Temporal lobe (tissue), 2 donors: ENCODE measurements around the genes CUTC and BLOC1S2.

GRCh38 chr10:98445857-98446408, 802 bp downstream of the HPS1 start:
- RAMPAGE, long total RNA: no peak

DNA sequence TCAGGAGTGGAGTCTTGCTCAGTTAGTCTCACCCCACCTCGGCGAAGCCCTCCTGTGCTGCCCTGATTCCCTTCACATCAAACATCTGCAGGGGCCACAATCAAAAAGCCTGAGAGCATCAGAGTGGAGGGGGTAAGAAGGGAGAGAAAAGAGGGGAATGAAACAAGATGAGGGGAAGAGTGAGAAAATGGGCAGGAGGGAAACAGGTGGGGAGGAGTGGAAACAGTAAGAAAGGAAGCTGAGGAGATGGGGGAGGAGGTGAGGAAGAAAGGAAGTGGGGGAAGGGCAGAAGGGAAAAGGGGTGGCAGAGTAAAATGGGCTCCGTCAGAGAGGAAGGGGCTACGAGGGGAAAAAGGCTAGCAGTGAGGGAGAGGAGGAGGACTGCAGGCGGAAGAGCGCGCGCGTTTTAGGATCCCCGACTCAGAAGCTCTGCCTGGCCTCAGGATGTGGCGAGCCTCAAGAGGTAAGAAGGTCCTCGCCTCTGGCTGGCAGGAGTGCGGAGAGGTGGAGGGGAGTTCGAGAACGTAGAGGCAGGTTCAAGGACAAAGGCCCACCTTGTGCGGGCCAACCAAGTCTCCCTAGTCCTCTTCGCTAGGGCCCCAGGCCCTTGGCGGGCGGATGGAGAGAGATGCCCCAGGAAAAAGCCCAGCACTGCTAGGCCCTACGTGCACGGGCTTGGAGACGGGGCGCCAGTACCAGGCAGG, 5.8 kb upstream of the NKX2-3 start:
- RAMPAGE, long total RNA: no peak

DNA sequence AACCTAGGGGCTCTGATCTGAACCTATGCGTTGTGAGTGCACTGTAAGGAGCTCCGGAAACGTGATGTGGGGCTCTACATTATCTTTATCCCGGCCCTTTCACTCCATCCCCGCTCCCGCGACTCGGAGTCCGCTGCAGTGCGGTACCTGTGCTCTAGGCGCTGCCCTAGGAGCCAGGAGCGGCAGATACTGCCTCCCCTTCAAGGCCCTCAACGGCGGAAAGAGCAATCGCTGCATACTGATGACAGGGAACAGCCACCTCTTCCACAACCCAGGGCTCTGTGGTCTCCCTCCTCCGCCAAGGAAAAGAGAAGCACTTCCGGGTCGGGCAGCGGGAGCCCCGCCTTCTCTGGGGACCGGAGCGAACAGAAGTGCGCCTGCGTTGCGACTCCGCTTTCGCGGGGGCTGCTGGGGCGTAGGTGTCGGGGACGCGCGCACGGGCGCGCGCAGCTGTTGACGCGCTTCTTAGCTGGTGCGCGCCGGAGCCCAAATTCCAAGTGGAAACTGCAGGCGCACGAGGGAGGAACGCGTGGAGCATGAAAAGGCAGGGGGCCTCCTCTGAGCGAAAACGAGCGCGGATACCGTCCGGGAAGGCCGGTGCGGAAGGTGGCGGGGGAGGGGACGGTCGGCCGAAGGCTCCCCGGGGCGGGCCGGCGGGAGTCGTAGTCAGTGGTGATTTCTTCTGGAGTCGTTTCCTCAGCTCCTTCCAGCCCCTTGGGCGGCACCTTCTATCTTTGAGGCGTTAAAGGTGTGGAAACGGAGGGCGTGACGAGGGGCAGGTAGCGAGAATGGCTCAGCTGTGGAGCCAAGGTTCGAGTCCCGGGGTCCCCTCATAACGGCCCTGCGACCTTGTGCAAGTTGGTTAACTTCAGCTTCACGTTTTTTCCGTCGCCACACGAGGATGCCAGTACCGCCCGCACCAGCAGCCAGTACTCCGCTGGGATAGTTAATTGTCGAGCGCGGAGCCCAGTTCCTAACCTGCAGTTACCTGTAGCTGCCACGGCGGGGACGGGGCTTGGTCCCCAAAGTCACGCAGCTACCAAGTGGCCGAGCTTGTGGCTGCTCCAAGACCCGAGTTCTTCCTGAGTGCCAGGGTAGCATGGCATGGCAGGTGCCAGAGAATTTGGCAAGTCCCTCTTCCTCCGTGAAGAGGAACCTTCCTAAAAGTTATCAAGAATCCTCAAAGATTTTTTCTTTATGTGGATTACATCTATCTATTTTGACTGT, at the start of gene CUTC:
TSS of gene CUTC (plus strand) at position 422 of the 1,227 bp plus-strand sequence.
- RAMPAGE, long total RNA: no peak

- RAMPAGE, long total RNA: no peak
Observed at GRCh38 chr10:99733845-99734067, 1.7 kb downstream of the CUTC start.

GRCh38 chr10:99924980-99925372, 84.8 kb downstream of the DNMBP start:
- RAMPAGE, long total RNA: no peak

DNA sequence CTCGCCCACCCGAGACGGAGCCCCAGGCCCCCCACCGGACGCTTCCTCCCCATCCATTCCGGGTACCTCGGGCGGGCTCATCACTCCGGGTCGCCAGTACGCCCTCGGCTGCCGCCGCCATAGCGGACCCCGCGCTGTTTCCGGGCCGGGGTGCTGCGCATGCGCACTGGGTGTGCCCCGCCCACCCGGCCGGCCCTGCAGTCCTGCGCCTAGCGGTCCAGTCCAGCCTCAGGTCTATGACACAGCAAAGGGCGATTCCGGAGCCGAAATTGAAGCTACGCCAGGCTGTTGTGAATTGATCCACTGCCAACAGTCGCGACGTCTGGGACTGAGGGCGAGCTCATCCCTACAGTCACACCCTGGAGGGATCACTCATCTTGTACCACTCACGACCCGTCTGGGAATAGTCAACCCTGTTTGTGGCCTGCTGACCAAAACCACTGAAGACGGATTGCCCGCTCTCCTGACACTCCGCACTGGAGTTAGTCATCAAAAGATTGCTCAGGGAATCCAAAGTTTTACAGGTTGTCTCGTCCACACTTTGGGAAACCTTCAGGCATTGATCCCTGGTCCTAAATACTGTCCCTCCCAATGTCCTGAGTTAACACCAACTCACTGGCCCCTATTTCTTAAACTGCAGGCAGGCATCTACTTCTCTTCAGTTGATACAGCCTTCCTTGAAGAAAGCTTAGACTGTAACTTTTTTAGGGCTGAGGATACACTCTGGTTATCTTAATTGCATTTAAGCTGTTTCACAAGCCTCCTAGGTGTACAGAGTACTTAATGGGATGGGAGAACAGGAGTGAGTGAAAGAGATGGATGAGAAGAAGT, at the start of gene BLOC1S2:
TSS of gene BLOC1S2 (minus strand) at position 142 of the 831 bp plus-strand sequence.
- RAMPAGE, long total RNA: start-site peak on the minus strand centred at position 143 of the sequence, 20 bp wide, 1,001 and 559 reads in 2 replicates

DNA sequence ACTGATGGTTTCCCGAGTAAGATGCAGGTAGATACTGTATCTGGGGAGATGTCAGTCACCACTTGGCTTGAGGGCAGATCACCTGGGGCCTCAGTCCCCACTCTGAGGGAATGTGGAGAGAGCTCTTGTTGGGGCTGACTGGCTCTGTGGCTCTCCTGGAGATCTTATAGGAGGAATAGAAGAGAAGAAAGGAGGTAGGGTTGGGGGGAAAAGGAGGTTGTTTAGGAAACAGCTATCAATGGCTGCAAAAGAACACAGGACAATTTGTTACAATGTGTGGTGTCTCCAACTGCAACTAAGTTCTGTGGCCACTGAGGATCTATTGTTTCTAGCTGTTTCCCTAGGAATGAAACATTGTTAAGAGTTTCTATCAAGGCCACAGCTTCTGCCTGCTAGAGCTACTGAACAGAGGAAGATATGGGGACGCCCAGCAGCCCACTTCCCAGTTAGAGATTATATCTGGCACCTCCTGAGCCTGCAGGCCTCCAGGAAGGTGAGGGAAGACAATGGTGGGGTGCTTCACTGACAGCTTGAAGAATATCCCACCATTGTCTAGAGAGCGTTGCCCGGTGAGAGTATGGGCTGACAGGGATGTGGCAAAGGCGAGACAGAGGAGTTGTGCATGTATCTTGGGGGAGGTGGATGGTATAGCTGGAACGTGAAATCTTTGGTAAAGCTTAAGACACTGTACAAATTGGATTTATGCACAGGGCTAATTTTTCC, 3.9 kb downstream of the SCD start:
- RAMPAGE, long total RNA: no peak

GRCh38 chr10:100481301-100482155, 18.7 kb downstream of the WNT8B start:
- RAMPAGE, long total RNA: no peak

- RAMPAGE, long total RNA: no peak
Observed at GRCh38 chr10:100886810-100887237, 25.9 kb upstream of the SLF2 start.

DNA sequence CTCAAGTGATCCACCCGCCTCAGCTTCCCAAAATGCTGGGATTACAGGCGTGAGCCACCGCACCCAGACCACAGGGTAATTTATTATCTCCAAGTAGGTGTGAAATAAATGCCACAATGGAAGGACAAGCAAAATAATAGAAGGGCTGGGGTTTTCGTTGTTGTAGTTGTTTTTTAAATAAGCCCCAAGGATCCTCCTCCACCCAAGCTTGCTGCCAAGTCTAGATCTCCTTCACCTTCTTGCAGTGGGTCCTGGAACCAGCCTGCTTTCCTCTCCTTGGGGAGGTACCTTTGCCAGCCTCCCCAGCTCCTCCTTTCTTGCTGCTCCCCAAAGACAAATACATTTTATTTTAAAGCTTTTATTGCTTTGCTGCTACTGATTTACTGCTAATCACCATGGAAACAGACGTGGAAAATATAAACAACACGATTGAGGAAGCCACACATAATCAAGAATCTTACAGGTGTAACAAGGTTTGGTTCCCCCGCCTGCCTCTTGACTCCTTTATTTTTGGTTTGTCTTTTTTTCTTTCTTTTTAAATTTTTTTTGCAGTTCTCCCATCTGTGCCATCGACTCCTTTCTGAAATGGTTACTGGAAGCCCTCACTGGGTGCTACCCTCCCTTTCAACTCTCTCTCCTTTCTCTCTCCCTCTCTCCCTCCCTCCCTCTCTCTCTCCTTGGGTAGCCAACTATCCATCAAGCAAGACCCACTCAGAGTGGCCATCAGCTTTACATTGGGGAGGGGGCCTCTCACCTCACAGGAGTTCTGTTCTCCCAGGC, 17.4 kb upstream of the SLF2 start:
- RAMPAGE, long total RNA: no peak

DNA sequence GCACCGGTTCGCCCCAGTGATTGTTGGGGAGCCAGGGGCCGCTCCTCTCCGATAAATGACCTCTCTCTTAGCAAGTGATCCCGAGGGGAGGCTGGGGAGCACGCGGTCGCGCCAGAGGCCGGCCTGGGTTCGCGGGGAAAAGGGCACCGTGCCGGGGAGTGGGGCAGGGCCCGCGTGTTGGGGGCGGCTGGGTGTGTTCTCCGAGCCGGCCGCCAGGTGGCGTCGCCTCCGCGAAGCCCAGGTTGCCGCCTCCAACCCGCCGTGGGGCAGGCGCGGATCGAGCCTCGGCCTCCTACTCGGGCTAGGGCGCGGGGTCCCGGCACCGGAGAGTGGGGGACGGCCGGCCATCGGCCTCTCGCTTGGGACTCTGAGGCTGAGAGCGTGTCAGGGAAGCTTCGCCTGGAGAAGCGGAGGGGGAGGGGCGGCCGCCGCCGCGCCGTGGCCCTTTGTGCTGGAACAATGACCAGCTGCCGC, 516 bp upstream of the LZTS2 start:
- RAMPAGE, long total RNA: no peak

DNA sequence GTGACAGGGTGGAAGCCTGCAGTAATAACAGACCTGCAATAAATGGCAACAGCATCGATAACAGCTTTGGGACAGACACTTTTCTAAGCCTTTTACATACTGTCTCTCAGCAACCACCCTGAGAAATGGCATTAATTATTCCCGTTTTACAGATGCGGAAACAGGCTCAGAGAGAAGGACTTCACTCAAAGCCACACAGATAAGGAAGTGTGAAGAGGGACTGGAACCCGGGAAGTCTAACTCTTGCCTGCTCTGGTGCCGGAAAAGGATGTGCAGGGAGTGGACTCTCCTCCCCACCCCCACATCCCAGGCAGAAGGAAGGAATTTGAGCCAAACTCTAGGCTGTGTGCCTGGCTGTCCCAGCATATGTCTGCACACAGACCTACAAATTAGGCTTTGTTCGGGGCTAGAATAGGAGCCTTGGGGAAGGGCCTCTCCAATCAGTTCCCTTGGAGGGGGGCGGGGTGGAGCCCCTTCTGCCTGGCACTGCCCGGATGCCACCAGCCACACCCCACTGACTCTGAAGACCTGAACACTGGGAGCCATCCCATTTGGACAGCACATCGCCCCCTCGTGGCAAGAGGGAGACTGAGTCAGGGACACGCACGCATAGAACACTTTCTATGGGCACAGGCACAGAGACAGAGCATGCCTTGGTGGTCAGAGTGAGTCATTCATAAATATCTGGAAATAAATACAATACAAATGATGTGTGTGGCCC, 13.0 kb downstream of the LZTS2 start:
- RAMPAGE, long total RNA: no peak

DNA sequence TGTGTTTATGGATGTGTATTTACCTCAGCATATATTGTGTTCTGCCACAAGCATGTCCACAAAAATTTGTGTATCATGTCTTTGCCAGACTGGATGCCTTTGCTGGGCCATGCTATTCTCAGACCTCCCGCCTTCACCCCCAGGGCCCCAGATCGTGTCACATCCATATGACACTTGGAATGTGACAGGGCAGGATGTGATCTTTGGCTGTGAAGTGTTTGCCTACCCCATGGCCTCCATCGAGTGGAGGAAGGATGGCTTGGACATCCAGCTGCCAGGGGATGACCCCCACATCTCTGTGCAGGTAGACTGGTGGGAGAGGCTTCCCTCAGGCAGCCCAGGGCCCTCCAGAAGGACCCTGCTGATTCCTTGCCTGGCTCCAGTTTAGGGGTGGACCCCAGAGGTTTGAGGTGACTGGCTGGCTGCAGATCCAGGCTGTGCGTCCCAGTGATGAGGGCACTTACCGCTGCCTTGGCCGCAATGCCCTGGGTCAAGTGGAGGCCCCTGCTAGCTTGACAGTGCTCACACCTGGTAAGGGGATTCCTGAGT, 2.4 kb downstream of the KAZALD1 start:
- RAMPAGE, long total RNA: no peak

- RAMPAGE, long total RNA: no peak
Observed at GRCh38 chr10:101228776-101229325, 412 bp downstream of the LBX1 start.

GRCh38 chr10:101292520-101292855, 61.5 kb upstream of the BTRC start:
- RAMPAGE, long total RNA: no peak

- RAMPAGE, long total RNA: no peak
Observed at GRCh38 chr10:101570117-101570682, 17.9 kb downstream of the POLL start.

DNA sequence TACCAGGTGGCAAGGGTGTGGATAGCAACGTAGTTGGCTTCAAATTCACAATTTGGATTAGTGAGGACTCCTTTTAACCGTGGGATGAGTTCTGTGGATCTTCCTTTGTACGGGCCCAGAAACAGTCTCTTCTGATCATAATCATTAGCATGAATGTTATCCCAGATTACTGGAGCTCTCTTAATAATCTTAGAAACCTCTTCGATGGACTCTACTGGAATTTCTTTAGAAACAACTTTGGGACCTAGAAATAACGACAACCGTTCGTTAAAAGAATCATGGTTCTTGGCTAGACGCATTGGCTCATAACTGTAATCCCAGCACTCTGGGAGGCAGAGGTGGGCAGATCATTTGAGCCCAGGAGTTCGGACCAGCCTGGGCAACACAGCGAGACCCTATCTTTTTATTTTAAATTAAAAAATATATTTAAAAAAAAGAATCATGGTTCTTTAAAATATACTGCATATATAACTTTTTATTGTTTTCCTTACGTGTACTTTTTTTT, 14.4 kb downstream of the OGA start:
- RAMPAGE, long total RNA: no peak

DNA sequence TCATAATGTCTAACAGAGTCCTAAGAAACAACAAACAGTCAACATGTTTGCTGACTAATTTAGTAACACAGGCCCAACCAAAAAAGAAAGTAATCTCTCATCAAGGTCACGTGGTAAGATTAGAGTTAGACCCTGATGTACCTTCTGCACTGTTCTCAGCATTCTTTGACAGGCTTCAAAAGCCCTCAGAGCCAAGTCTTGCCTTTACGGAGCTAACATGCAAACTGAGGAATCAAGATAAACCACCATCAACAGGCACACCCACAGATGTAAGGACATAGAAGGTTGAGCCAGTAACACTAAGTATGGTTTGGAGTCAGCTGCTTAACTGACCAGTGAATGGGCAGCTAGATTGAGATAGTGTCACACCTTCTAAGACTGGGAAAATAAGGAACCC, 15.2 kb upstream of the KCNIP2 start:
- RAMPAGE, long total RNA: no peak

DNA sequence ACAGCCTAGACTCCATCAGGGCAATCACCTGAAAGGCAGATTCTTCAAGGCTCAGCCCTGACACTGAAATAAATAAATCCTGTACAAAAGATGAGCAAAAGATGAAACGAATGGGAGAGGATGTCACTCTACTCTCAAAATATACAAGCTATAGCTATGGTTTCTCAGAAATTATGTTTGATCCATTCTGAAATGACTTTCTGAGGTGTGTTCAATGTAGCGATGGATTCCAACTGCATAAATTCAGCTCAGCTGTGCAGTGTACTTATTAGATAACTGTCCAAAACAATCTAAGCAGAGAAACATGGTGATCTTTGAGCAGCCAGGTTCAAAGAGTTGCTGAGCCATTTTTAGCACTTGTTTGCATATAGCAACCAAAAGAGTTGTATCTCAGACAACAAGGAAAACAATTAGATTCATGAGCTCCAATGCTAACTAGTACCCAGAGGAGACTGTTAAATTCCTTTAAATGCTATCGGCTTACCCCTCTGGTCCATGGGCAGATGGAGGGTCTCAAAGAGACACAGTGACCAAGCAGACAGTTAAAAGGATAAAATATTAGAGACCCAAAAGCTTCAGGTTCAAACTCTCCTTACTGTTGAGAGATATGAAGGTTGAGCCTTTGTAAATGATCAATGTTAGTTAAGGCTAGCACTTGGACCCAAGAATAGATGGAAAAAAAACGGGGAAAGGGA, 15.9 kb upstream of the KCNIP2 start:
- RAMPAGE, long total RNA: no peak

- RAMPAGE, long total RNA: no peak
Observed at GRCh38 chr10:102112937-102113700, 7.0 kb downstream of the LDB1 start.